M059J (cell line): ENCODE measurements around a stretch of chr12.

- RAMPAGE, long total RNA, result no peak
These were observed 132.5 kb downstream of the MED13L start for GRCh38 chr12:116144629-116145768.

GRCh38 chr12:116237125-116237898 is 40.2 kb downstream of the MED13L start:
- RAMPAGE, long total RNA, result no peak

- RAMPAGE, long total RNA, result no peak
These were observed 12.7 kb downstream of the MED13L start for GRCh38 chr12:116264514-116265375.

- RAMPAGE, long total RNA, result no peak
These were observed 1.5 kb downstream of the MED13L start for GRCh38 chr12:116276028-116276325.

DNA sequence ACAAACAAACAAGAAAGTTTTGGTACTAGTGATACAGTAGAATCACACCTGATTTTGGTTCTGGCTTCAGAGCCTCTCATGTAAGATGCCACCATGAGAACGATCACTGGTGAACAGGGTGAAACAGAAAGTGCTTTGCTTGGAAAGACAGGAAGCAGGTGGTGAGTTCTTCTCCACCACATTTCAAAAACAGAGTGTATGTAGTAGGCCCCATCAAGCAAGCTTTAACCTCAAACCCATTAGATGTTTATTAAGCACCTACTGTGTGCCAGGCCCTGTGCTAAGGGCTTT is 47.7 kb upstream of the MED13L start:
- RAMPAGE, long total RNA, result no peak

GRCh38 chr12:116384966-116385235 is 107.4 kb upstream of the MED13L start:
- RAMPAGE, long total RNA, result no peak

DNA sequence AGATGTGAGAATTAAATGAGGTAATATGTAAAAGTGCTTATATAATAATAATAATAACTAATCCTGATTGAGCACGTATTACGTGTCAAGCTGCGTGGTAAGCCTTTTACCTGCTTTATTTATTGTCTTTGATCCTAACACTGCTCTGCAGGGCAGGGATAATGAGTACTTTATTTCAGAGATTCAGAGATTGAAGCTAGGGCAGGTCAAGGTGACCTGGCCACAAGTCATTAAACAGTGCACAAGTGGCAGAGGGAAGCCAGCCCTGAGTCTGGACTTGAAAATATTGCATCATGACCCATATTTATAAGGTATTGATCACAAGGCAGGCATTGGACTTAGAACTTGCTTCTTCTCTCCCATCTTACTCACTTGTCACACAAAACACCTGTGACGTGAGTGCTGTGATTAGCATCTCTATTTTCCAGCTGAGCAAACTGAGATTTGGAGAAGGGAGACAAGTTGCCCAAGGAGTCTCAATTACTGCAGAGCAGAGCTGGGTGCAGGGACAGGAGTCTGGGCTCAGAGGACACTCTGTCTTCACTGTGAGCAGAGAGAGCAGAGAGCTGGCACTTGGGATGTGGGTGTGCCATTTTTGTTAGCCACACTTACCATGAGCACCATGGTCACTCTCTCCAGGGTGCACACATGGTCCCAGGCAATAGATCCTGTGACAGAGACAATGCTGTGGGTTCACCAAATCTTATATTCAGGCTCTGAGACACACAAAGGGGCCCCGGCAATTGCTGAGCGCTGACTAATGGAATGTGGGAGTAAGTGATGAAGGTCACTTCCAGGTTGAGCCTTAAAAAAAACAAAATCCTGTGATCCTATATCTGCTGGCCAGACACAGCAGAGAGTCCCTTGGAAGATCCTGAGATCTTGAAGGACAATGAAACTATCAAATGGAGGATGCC is 113.1 kb upstream of the MED13L start:
- RAMPAGE, long total RNA, result no peak

DNA sequence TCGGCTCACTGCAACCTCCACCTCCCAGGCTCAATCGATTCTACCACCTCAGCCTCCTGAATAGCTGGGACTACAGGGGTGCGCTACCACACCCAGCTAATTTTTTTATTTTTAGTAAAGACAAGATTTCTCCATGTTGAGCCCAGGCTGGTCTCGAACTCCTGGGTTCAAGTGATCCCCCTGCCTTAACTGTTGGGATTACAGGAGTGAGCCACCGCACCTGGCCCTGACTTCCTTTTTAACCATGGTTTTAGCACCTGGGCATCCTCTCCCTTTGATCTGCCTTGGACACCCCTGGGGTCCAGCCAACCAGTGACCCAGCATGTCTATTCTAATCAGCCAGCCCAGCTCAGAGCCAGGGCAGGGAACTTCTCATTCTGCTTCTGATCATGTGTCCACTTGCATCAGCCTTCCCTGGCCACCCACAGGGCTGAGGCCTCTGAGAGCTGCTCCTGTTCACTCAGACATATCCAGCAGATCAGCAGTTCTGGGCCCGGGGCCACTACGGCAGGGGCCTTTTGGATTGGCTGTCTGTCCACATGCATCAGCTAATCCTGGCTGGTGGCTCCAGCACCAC is 118.0 kb upstream of the MAP1LC3B2 start:
- RAMPAGE, long total RNA, result no peak

GRCh38 chr12:116456685-116457208 is 102.4 kb upstream of the MAP1LC3B2 start:
- RAMPAGE, long total RNA, result no peak

DNA sequence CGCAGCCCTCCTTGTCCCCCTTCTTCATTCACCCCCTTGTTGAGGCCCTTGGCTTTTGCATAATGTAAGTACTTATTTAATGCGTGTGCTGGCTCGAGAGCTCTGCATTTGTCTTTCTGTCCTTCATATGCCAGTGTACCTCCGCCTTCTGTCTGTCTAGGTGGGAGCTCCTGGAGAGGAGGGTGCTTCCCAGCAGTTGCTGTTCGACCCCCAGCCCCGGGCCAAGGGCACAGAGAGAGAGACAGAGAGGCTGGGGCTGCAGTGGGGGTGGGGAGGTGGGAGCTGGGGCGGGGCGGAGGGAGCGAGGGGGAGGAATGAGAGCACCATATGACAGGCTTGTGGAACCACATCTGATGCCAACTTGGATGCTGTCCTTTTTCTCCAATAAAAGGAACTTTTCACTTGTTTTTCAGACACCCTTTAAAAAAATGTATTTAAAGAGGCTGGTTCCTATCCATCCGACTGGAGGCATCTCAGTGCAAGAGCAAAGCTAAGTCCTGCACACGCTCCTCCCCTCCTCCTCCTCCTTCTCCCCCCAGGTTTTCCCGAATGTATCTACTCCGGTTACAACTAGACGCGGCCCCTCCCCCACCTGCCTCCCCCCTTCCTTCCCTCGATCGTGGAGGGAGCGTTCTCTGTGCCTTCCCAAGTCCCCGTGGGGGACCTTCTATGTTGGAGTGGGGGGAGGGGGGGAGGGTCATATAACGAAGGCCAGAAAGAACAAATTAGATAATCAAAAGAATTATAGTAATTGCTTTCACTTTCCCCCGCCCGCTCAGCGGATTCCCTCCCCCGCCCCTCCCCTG is 25.4 kb upstream of the MAP1LC3B2 start:
- RAMPAGE, long total RNA, result no peak

DNA sequence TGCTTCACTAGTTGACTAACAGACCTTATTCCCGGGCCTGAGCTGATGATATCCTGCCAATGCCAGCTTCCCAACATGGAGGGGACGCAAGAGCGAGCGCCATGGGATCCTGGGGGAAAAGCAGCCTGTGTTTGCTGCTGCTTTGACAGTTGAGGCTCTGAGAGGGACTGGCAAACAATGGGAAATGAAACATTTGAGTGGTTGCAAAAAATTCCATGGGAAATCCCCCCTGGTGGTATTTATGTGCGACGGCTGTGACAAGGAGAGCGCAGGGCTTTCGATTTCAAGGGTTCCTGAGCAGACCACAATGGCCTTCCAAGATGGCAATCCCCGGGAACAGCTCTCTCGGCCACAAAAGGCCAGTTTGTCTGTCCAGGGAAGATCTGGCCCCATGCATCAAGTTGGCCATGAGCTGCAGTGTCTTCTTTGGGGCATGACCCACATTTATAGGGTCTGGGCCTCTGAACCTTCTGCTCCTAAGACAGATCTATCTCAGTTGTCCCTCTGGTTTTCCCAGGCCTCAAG is 21.8 kb upstream of the MAP1LC3B2 start:
- RAMPAGE, long total RNA, result no peak

DNA sequence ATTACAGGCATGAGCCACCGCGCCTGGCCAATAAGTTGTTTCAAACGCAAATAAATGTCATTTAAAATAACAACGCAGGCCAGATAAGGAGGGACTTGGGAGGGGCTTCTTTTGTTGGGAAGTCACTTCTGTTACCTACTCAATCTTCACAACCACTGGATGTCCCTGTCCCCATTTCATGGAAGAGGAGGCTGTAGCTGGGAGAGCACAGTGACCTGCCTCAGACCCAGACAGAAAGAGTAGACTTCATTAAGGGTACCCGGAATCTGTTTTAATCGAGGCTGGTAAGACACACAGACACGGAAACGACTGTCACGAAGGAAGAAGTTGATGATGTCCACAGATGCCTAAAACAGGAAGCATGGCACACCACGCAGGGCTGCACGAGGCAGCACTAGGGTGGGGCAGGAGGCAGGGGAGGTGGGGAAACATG is 34.9 kb downstream of the MAP1LC3B2 start:
- RAMPAGE, long total RNA, result no peak

DNA sequence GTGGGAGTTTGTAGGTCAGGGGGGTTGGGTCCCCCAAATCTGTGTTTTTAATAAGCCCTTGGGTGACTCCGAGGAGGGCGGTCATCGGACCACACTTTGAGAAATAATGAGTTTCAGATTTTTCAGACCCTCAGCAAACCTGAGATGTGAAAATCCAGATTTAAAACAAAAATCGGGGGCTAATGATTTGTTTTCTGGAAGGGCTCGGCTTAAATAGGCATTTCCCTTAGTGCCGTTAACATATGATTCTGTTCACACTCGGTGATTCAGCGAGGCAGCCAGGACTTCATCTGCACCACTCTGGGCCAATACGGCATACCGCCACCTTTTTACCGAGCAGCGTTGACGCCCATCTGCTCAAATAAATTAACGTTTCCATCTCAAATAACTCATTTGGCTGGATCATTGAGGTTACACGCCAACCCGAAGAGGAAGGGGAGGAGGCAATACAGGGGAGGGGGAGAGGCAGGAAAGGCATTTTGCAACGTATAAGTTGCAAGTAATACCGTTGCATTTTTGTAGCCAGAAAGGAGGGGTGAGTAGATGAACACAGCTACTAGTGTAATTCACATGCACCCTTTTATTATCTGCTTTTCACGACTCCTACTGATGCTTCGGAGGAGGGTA is 45.7 kb downstream of the MAP1LC3B2 start:
- RAMPAGE, long total RNA, result no peak

GRCh38 chr12:116719715-116720316 is 18.1 kb downstream of the SPRING1 start:
- RAMPAGE, long total RNA, result no peak

DNA sequence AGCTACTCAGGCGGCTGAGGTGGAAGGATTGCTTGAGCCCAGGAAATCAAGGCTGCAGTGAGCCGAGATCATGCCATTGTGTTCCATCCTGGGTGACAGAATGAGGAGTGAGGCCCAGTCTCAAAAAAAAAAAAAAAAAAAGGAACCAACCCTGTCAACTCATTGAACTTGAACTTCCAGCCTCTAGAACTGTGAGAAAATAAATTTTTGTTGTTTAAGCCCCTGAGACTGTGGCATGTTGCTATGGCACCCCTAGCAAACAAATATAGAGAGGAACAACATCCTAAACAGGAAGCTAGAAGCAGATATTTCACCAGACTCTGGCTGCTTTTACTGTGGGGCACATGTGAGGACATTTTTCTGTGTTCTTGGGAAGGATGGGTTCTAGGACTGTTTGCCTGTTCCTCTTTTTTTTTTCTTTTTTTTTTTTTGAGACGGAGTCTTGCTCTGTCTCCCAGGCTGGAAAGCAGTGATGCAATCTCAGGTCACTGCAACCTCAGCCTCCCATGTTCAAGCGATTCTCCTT is 4.1 kb upstream of the HRK start:
- RAMPAGE, long total RNA, result no peak

DNA sequence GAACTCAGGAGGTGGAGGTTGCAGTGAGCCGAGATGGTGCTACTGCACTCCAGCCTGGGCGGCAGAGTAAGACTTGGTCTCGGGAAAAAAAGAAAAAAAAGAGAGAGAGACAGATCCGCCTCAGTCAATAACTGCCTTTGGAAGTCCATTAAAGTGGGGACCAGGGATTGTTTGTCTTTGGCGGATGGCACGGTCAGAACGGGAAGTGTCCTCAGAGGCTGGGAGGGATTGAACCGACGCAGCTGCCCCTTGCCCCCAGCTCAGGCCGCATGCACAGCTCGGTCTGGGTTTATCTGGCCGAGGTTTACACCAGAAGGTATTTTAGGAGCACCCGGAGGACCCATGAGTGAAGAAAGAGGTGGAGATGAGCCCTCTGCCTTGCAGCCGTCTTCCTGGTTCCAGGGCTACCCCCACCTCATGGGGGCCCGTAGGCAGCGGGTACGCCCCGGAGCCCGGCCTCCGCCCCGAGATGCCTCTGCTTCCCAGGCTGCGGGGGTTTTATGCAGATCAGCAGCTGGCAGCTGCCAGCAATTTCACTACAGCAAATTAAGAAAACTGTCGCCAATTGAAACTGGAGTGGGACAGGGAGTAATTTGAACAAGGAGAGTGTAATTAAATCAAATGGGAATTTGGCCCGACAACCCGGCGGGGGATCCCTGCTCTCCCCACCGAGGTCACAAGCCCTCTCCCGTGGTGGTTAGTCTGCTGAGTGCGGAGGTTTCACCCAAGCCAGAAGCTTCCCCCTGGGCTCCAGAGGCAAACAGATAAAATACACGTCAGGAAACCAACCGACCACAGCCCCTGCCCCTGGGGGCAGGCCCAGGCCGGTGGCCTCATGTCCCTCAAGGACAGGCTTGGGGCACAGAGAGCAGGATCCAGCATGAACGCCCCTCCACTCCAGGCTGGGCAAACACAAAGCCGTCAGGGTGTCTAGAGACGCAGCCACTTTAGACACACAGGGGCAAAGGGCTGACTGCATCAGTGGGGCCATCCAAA is 54.1 kb downstream of the TESC start:
- RAMPAGE, long total RNA, result no peak

DNA sequence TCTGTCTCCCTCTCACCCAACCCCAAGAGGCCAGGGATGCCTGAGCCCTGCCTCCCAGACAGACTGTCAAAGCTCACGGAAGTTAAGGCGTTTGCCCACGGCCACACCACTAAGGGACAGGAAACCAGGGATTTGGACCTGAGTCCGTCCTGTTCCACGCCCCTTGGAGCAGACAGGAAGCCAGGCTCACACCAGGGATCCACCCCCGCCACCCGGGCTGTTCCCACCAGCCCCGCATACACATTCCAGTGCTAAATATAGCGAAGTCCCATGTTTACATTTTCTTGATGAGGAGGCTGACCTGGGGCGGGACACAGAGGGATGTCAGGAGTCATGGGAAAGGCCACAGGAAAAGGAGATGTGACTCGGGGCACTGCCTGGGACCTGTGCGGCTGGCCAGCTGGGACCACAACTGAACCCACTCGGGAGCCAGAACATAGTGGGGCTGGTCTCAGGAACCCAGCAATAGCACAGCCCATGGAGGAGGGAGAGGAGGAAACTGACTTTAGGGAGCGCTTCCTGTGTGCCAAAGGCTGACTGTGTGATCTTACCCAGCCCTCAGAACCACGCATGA is 51.0 kb downstream of the TESC start:
- RAMPAGE, long total RNA, result no peak

DNA sequence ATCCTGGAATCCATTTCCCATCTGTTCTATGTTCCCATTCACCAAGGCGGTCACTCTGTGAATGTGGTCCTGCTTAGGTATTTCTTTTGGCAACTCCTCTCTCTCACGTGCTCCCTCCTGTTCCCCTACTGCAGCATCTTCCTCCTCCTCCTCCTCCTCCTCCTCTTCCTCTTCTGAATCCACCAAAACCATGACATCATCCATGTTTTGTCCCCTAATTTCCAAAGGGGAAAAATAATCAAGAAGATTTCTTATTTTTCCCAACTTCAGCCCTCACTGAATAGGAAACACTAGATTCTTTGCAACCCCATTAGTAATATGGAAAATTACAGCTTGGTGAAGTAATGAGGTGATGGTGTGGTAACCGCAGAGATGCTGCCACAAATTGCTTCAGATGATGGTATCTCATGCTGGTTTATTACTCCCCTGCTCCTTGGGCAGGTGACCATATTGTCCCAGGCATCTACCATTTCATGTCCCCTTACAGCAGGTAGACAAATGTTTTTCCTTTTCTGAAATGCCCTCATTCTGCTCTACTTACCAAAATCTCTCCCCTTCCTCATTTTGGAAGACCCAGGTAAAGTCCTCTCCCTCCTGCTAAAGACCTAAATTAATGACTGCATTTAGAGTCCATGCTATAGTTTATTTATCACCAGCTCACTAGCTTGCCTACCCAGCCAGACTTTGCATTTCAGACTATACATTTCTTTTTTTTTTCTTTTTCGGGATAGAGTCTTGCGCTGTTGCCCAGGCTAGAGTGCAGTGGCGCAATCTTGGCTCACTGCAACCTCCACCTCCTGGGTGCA is 7.6 kb upstream of the WSB2 start:
- RAMPAGE, long total RNA, result no peak

DNA sequence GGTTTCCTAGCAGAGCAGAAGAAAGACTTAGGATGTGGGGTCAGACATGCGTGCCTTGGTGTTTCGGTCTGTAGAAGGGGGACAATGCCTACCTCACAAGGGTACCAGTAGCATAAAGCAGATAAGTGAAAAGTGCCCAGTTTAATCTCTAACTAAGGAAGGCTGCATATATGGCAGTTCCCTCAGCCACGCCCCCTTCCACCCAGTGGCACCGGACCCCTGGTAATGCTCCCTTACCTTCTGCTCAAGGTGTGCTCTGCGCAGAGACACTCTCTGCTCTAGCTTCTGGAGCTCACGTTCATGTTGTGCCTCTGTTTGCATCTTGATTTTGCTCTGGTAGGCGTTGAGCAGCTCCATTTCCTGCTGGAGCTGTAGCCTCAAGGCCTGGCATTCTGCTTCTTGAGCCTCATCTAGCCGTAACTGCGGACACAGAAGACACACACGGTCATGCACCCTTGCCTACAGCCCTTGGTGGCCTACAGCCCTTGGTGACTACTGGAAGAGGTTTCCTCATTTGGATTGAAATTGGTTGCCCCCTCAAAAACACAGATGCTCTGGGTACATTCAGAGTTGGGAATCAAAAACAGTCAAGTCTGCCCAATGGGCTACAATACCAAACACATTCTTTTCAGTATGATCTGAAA is 16.2 kb downstream of the PEBP1 start:
- RAMPAGE, long total RNA, result no peak

DNA sequence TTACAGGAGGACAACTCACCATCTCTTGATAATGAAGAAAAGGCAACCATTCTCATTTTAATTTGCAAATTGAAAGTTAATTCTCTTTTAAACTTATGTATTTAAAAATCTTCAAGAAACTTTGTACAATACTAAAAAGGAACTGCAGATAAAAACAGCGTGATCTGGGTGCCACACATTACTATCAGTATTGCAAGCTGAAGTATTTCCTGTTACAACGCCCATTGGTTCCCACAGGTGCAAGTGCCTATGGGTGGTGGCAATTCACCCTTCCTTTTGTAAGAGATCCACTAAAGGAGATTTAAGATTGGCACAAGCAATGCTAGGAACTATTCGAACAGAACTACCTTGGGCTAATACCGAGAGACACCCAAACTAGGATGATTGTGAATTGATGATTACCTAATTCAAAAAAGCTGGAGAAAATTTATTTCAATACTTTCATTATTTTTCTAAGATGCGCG is 13.2 kb downstream of the TAOK3 start:
- RAMPAGE, long total RNA, result no peak